NB4 (cell line): ENCODE measurements around the genes C3orf20, EAF1 and ANKRD28.

DNA sequence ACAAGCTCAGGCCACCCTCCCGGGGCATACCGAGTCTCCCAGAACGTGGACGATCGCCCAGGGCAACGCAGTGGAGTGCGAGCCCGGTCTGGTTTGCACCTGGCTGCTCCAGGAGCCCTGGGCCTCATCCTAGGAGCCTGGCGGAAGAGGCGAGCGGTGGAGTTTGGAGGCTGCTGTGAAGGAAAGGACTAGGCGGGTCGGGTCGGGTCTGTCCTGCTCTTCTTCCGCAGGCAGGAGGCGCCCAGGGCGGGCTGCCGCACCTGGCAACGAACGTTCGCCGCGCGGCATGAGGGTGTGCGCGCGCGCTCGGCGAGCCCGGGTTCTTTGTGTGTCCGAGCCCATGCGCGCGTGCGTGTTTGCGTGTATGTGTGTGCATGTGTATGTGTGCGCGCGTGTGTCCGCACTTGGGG lies 291 bp upstream of the SLC6A6 start:
- RRBS, result 45% methylated on average over 15 of the region's 41 CpGs

- RRBS, result no CpG with 5 or more reads among the region's 7 CpGs
These were observed 2.2 kb downstream of the SLC6A6 start for GRCh38 chr3:14404623-14404990.

DNA sequence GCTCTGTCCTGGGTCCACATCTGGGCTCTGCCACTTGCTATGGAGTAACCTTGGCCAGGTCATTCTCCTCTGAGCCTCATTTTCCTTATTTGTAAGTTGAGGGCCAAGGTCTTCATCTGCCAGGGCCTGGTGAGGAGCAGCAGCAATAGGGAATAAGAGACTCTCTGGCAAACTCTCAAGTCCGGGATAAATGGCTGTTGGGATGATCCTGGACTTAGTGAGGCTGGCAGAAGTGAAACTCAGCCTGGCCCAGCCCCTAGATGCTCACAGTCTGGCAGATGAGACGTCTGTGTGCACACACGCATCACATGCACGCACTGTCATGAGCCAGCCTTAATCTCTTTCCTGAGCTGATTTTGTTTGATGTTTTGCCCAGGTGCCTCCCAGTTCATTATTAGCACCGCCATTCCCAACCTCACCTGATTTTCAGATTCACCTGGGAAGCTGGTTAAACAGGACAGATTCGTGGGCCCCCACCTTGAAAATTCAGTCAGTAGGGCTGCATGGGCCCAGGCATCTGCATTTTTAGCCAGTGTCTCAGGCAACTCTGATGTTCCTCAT lies 26.9 kb downstream of the SLC6A6 start:
- RRBS, result no CpG with 5 or more reads among the region's 6 CpGs

- RRBS, result no CpG with 5 or more reads among the region's 12 CpGs
These were observed 30.7 kb downstream of the SLC6A6 start for GRCh38 chr3:14433024-14433629.

- RRBS, result no CpG with 5 or more reads among the region's 15 CpGs
These were observed 33.0 kb downstream of the SLC6A6 start for GRCh38 chr3:14435277-14435897.

DNA sequence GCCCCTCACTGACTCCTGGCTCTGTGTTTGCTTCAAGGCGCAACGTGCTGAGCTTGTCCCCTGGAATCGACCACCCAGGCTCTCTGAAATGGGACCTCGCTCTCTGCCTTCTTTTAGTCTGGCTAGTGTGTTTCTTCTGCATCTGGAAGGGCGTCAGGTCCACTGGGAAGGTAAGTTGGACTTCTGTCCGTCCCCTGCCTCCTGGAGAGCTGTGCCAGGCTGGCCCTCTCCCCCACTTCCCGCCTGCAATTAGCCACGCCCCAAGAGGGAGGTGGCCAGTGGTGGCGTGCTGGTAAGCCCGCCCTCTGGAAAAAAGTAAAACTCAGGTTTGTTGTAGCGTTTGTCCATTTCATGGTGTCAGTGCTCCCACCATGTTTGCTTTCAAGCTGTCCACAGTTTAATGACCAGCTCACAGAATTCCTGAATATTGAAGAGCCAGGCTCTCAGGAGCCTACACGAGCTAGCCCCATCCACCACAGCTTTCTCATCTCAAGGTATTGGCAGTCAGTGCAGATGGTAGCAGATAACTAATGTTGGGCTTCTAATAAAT lies 55.6 kb downstream of the SLC6A6 start:
- RRBS, result no CpG with 5 or more reads among the region's 12 CpGs

DNA sequence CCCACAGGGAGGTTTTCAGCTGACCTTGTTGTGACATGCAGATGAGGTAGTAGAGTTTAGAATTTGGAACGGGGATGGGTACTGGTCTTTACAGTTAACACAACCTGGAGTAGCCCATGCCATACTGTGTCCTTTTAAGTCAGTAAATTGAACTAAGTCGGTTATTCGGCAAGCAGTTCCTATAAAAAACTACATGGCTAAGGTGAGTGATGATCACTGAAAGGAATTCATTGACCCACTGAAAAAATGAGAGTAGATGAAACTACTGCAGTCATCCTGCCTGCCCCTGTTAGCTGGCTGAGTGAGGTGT lies at the start of gene C3orf20:
Gene C3orf20, plus strand, starts transcription at position 91 of the 310 bp plus-strand sequence.
- RRBS, result no CpG with 5 or more reads among the region's 3 CpGs

DNA sequence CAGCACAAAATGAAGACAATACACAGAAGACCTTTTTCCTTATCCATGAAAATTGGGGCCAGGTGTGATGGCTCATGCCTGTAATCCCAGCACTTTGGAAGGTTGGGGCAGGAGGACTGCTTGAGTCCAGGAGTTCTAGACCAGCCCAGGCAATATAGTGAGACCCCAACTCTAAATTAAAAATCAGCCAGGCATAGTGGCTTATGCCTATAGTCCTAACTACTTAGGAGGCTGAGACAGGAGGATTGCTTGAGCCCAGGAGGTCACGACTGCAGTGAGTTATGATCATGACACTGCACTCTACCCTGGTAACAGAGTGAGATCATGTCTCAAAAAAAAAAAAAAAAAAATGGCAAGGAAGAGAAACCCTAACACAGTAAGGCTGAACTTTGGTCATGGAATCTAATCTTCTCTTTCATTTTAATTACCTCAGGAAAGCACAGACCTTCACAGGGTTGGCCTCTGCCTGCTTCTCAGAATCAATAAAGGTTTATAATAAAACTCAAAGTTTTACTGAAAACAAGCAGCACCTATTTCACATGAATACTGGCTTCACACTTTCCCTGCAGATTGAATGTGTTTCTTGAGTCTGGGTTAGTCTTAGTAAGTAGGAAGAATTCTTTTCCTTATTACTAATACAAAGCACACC lies 11.8 kb upstream of the NR2C2 start:
- RRBS, result no CpG with 5 or more reads among the region's 1 CpG

DNA sequence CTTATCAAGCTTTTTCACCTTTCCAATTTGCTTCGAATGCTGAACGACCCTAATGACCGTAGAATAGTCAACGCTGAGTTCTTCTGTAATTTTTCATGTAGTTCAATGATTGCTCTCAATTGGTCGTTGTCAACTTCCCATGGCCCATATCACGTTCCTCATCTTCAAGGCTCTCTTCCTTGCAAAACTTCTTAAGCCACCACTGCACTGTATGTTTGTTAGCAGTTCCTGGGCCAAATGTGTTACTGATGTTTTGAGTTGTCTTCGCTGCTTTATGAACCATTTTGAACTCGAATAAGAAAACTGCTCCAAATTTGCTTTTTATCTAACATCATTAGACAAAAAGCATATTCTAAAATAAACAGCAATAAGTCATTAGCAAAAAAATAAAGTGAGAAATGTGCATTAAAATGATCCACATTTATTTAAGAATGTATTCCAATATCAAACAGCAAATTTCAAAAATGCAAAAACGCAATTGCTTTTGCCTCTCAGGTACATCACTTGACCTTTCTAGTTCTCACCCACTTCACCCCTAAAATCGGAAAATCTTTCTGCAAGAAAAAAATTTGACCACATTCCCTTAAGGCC lies 1.5 kb upstream of the NR2C2 start:
- RRBS, result no CpG with 5 or more reads among the region's 10 CpGs

GRCh38 chr3:15032432-15033020 lies 32.6 kb downstream of the MRPS25 start:
- RRBS, result no CpG with 5 or more reads among the region's 4 CpGs

DNA sequence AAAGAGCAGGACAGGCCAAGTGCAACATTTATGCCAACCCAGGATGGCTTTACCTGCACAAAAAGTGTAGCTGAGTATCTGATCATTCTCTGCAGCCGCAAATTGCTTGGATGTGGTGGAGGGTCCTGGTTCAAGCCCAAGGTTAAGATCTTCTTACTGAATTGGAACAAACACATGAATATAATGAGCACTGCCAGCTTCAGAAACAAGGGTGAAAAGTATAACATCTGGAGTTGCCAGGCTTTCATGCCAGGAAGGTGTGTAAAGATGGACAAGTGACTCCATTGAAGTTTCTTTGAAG lies 11.8 kb upstream of the MRPS25 start:
- RRBS, result no CpG with 5 or more reads among the region's 1 CpG

GRCh38 chr3:15082040-15082813 lies 16.7 kb downstream of the RBSN start:
- RRBS, result no CpG with 5 or more reads among the region's 15 CpGs

DNA sequence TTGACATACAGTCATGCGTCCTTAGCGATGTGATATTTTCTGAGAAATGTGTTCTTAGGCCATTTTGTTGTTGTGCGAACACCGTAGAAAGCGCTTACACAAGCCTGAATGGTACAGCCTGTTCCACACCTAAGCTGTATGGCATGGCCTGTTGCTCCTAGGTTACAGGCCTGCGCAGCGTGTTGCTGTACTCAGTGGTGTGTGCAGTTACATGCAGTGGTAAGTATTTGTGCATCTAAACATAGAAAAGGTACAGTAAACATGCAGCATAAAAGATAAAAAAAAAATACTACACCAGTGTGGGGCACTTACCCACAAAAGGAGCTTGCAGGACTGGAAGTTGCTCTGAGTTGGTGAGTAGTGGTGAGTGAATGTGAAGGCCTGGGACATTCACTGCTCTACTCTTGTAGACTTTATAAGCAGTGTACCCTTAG lies 993 bp downstream of the CAPN7 start:
- RRBS, result no CpG with 5 or more reads among the region's 7 CpGs

GRCh38 chr3:15427227-15428179 lies at the start of gene EAF1:
EAF1 (plus strand) TSS chr3:15427598.
- RRBS, result 1% methylated on average over 18 of the region's 61 CpGs

- RRBS, result no CpG with 5 or more reads among the region's 5 CpGs
These were observed 46.9 kb downstream of the BTD start for GRCh38 chr3:15648221-15648977.

DNA sequence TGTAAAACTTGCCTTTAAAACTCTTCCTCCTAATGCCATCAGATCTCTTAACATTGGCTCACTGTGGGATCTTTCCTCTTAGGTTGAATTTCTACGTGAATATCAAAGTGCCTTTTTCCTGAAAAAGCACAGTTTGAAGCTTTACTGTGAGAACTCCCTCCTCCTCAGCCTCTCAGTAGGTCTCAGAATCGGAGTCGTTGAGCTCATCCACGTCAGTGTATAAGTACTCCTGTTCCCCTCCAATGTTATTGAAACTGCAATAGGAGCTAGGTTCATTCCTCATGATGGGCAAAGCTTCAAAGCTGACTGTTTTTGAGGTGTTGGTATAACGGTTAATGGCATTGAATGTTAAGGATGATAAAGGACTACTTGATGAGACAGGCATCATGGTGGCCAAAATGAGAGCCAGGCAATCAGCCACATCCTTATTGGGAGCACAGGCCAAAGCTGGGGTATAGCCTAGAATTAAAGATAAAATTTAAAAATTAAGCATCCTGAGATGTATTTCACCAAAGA lies 68.6 kb downstream of the BTD start:
- RRBS, result no CpG with 5 or more reads among the region's 5 CpGs

DNA sequence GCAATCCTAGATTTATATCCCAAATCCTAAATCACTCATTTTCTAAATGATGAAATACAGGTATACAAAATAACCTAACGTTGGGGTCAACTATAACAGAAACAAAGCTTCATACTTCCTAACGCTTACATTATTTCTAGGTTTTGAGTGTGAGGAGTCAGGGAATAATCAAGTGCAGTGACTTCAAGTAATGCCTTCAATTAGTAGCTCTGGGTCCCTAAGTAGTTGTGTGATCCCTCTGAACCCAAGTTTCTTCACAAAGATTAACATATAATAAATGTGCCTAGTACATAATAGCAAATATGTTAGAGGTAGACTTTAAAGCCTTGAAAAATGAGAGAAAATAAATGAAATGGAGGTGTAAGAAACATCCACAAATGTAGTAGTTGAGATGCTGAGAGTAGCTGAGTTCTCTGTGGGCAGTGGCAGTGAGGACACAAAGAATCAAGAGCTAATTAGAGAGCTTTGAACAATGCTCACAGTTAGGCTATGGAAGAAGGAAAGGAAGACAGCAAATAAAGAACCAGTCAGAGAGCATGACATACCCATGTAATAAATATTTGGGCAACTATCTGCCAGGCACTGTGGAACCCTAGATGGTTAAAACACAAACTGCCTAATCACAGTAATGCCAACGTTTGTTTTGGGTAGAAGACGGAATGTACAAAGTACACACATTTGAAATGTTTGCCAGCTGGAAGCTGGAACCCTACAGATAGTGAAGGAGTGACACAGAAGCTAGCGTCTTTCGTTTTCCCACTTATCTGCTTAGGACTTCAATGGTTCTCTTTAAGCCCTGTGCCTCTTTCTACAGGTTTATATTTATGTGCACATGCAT lies 44.9 kb downstream of the ANKRD28 start:
- RRBS, result no CpG with 5 or more reads among the region's 6 CpGs

GRCh38 chr3:15782063-15782392 lies 15.8 kb downstream of the ANKRD28 start:
- RRBS, result no CpG with 5 or more reads among the region's 4 CpGs

DNA sequence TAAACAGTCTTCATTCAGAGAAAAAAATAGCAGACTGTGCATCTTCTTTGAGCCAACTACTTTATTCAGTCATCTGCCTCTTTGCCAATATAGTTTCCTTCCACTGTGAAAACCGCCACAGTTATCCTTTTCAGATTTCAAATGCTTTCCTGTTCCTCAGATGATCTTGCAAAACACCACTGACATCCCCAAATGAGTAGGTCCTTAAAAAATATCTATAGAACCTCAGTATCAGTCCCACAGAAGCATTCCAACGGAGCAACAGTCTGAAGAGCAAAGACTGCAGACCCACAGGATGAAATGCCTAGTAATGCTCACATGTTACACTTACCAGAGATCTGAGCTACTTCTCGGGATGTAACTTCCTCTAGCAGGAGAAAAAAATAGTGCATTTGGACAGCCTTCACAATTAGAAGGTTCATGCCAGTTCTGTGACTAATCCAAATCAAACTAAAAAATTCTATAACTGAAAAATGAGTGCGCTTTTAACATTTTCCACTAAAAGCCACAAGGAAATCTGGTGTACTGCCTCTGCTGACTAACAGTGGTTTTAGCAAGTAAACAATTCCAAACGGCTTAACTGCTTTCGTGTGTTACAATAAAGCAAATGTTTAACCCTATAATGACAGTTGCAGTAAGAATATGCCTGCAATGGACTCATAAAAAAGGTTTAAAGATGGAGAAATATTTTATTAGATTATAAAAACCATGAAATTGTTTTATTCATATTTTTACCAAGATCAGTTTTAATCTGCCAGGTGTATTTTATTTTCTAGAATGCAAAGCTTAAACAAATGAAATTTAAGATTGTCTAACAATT lies at the start of gene ANKRD28:
Gene ANKRD28, minus strand, starts transcription at position 340 of the 820 bp plus-strand sequence.
- RRBS, result no CpG with 5 or more reads among the region's 6 CpGs

- RRBS, result no CpG with 5 or more reads among the region's 2 CpGs
These were observed 105.5 kb upstream of the GALNT15 start for GRCh38 chr3:16068939-16069504.